Left colon (tissue), 1 donor: ENCODE results near the genes ADAMTS17 and CERS3.

DNA sequence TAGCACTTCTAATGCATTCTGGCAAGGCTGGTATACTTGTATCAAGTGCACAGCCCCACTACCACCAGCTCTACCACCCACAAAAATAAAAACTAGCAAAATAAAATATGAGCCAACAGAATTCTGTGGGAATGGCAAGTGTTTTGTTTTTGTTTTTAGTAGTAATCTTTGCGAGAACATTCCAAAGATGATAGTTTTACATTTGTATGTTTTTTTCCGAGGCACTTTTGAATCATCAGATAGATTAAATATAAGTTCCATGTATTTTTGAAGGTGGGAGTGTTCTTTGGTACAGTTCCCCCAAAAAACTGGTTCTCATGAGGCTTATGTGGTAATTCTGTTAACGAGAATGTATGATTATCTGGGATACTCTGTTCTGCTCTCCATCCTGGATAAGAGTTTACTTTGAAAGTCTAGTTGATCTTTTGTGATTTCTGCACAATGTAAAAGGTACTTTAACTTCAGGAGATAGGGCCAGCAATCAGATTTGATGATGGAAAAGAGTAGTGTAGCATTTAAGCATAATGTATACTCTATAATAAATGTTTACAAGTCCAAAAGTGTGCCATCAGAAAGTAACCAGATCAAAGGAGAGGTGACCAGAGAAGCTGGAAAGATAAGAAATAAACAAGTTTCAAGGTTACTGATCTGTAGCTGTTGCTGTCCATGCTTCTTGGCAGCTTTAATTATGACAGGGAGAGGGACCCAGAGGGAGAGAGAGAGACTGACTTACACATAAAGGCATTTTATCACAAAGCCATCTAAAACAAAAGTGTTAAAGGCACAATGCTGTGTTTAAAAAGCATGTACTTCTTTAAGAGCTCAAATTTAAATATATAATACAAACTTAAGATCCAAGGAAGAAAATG, 130.9 kb downstream of the PGPEP1L start:
- PRO-cap, result no peak

GRCh38 chr15:98877990-98878479, 129.6 kb downstream of the PGPEP1L start:
- PRO-cap, result no peak

DNA sequence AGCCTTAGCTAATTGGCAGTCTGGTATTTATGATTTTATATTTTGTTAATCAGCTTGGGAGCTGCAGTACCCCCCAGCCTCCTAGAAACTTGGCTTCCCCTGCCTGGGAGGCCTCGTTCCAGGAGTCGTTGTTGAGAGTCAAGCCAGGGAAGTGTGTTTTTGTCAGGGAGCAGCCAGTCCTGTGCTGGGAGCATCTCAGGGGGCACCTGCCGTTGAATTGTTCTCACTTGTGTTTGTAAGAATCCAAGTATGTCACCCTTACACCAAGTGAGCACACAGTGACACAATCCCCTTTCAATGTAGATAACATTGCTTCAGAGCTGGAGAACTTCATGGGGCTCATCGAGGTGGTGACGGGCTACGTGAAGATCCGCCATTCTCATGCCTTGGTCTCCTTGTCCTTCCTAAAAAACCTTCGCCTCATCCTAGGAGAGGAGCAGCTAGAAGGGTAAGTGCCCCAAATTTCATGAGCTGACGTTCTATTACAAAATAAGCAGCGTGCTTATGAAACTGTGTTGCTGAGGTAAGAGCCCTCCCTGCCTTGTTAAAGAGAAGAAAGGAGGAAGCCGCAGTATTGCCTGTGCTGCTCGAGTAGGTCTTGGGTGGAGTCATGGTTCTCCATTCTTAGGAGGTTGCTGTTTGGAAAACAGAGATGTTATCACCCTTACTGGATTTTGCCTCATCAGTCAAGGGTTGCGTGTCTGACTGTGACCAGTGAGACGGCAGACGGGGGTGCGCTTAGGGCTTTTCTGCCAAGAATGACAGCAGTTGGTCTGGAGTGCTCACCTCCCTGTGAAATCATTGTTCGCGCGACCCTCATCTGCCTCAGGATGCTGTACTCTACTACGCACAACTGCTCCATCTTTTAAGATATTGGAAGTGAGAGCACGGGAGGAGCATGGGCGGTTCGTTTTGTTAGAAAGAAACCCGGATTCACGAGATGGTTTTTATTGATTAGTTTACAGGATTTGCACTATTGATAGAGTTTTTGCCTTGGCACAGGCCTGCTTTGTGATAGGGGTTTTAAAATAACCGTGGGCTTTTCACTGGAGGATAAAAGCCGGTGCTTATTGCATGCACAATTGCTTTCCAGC, 108.1 kb downstream of the PGPEP1L start:
- PRO-cap, result no peak

DNA sequence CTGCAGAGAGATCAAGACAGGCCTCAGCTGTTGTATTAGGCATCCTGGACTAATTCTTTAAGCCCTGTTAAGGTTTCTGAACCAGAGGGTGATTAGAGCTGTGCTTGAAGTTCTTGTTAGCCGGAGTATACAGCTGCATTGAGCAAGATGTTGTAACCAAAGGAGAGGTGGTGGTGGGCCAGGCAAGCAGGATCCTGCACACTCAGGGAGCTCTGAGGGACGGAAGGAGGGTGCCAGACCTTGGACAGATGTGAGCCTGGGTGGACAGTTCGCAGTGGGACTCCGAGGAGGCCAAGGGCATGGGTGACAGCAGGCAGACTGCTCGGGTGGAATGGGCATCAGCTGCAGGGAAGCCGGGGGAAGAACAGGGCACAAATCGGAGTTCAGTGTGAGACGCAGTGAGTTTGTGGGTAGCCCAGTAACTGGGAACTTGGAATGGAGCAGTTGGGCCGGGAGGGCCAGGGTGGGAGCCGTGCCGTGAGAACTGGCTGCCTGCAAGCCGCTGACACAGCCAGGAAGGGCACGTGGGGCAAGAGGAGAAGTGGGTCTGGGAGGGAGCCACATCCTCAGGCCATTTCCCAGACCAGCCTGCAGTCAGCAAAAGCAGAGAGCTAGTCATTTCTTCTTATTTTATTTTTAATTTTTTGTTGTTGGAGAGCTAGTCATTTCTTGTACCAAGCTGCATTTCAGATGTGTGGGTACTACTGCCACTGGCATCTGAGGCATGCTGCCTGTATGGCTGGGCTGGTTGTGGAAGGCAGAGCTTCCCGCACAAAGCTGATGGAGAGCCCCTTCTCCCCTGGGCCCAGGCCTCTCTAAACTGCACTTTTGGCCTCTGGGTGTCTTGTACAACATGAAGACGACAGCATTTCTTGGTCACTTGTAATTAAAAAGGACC, 61.0 kb downstream of the PGPEP1L start:
- PRO-cap, result no peak

- PRO-cap, result no peak
Measured at GRCh38 chr15:98953335-98953723, 54.3 kb downstream of the PGPEP1L start.

- PRO-cap, result no peak
Measured at GRCh38 chr15:98982963-98983845, 24.4 kb downstream of the PGPEP1L start.

- PRO-cap, result no peak
Measured at GRCh38 chr15:99015529-99015969, 8.0 kb upstream of the PGPEP1L start.

DNA sequence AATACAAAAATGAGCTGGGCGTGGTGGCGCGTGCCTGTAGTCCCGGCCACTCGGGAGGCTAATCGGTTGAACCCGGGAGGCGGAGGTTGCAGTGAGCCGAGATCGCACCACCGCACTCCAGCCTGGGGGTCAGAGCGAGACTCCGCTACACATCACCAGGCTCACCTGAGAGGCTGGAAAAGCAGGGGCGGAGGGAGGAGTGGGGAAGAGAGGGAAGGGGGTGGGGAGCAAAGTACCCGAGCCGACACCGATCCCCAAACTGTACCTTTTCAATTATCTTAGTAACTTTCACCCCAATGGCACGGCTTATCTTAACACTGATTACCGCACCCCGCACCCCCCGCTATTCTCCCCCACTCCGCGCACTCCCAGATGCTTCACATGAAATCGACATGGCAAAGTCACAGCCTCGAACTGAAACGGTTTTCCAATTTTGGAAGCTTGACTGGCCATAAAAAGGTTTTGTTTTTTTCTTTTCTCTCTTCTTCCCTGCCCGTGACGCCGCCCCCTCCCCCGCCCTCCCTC, 46.4 kb upstream of the SYNM start:
- PRO-cap, result no peak

- PRO-cap, result unidirectional peak, minus-strand start at chr15:99100667
Measured at GRCh38 chr15:99100285-99100854, 4.5 kb upstream of the SYNM start.

DNA sequence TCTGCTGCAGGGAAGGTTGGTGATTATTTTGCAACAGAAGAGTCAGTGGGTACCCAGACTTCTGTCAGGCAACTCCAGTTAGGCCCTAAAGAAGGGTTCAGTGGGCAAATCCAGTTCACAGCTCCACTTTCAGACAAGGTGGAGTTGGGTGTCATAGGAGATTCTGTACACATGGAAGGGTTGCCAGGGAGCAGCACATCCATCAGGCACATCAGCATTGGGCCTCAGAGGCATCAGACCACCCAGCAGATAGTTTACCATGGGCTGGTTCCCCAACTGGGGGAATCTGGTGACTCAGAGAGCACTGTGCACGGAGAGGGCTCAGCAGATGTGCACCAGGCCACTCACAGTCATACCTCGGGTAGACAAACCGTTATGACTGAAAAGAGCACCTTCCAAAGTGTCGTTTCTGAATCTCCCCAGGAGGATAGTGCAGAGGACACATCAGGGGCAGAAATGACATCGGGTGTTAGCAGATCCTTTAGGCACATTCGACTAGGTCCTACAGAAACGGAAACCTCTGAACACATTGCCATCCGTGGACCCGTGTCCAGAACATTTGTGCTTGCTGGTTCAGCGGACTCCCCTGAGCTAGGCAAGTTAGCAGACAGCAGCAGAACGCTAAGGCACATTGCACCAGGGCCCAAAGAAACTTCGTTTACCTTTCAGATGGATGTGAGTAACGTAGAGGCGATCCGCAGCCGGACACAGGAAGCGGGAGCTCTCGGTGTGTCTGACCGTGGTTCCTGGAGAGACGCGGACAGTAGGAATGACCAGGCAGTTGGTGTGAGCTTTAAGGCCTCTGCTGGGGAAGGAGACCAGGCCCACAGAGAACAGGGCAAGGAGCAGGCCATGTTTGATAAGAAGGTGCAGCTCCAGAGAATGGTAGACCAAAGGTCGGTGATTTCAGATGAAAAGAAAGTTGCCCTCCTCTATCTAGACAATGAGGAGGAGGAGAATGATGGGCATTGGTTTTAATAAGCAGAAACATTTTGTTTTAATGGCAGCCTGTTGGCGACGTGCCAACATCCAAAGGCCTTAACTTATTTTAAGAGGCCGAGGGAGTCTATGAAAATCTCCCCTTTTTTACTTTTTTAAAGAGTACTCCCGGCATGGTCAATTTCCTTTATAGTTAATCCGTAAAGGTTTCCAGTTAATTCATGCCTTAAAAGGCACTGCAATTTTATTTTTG, 27.6 kb downstream of the SYNM start:
- PRO-cap, result no peak

DNA sequence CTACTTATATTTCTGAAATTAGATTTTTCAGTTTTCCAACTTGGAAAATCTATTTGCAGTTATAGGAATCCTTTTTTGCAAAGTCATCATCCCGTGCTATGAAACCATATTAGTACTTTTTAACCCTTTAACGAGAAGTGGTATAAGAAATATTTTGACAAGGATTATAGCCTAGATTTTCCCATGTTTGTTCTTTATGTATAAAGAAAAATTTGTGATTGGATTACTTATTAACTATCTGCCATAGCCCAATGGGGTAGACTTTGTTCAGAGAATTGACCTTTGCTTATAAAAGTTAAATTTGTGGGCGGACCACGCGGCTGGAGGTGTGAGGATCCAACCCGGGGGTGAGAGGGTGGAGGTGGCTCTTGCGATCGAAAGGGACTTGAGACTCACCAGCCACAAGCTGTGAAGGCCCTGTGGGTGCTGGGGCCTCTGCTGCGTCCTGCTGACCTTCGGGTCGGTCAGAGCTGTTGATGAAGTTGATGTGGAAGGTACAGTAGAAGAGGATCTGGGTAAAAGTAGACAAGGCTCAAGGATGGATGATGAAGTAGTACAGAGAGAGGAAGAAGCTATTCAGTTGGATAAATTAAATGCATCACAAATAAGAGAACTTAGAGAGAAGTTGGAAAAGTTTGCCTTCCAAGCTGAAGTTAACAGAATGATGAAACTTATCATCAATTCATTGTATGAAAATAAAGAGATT, 6.1 kb downstream of the LRRC28 start:
- PRO-cap, result no peak

DNA sequence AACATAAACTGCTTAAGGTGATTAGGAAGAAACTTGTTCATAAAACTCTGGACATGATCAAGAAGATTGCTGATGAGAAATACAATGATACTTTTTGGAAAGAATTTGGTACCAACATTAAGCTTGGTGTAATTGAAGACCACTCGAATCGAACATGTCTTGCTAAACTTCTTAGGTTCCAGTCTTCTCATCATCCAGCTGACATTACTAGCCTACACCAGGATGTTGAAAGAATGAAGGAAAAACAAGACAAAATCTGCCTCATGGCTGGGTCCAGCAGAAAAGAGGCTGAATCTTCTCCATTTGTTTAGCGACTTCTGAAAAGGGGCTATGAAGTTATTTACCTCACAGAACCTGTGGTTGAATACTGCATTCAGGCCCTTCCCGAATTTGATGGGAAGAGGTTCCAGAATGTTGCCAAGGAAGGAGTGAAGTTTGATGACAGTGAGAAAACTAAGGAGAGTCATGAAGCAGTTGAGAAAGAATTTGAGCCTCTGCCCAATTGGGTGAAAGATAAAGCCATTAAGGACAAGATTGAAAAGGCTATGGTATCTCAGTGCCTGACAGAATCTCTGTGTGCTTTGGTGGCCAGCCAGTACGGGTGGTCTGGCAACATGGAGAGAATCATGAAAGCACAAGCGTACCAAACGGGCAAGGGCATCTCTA, 7.8 kb downstream of the LRRC28 start:
- PRO-cap, result no peak

DNA sequence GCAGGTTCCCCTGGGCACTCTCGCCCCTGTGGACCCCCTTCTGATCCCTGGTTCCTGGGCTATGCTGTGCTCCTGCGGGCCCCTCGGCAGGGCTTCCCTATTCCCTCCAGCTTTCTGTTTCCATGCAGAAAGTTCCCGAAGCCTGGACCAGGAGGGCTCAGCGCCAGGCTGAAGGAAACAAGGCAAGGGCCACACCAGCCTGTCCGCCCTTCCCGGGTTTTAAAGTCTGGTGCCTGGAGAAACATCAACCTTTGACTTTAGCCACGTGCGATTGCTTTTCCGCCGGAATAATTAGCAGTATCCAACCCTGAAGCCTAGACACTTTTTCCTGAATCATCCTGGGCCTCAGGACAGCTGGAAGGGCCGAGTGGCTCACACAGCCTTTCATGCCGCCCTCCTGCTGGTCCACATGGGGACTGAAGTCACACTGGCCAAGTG, 128.0 kb upstream of the MEF2A start:
- PRO-cap, result no peak

- PRO-cap, result no peak
Measured at GRCh38 chr15:99476460-99477073, 89.2 kb upstream of the MEF2A start.

DNA sequence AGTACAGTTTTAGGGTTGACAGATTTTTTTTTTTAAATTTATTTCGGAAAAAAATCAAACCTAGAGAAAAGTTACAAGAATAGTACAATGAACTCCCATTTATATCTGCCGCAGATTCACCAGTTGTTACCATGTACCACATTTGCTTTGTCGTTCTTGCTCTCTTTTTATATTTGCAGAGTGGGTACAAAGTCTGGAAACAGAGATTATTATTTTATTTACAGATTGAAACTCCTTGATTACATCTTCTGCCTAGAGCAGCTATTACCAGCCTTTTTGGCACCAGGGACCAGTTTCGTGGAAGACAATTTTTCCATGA, 8.2 kb downstream of the MEF2A start:
- PRO-cap, result no peak

DNA sequence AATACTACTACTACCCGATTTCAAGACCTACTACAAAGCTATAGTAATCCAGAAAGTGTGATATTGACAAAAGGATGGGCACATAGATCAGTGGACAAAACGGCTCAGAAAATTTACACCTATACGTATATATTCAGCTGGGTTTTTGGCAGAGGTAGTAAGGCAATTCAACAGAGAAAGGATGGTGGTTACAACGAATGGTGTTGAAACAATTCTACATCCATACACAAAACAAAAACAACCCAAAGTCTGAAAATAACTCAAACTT, 35.5 kb downstream of the LYSMD4 start:
- PRO-cap, result no peak

- PRO-cap, result no peak
Measured at GRCh38 chr15:100173205-100173854, 168.4 kb downstream of the ADAMTS17 start.

DNA sequence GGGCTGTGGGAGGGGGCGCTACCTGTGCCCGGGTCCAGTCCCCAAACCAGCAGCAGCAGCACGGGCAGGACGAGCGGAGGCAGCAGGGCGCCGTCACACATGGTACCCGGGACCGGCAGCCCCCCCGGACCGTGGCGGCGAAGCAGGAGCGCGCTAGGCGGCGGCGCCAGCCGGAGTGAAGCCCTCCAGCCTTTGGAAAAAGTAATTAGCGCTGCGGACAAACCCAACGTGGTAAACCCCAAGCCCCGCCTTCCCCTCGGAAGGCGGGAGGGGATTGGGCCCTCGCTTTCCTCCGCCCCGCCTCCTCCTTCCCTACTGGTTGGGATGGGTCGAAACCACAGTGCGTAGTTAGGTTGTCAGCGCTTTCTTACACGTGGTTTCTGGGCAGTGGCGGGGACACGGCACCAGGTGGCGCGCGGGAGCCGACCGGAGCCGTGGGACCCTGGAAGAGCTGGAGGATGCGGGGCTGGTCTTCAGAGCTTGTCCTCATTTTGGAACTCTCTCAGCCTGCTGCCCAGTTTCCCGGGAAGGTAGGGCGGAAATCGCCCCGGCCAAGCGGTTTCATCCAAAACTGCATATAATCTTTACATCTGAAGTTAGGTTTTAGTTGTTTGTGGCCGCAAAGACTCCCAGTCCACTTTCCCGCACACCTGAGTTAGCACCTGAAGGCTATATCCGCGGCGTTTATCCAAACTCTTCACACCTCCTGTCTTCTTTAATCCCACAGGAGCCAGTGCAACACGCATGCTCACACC, at the start of gene ADAMTS17:
Gene ADAMTS17 (minus strand): TSS at position 177 of the 755 bp plus-strand sequence.
- PRO-cap, result unidirectional peak, minus-strand start at position 203 of the sequence

GRCh38 chr15:100528711-100529081, at the start of gene CERS3:
CERS3 (minus strand) TSS chr15:100528950.
- PRO-cap, result no peak

DNA sequence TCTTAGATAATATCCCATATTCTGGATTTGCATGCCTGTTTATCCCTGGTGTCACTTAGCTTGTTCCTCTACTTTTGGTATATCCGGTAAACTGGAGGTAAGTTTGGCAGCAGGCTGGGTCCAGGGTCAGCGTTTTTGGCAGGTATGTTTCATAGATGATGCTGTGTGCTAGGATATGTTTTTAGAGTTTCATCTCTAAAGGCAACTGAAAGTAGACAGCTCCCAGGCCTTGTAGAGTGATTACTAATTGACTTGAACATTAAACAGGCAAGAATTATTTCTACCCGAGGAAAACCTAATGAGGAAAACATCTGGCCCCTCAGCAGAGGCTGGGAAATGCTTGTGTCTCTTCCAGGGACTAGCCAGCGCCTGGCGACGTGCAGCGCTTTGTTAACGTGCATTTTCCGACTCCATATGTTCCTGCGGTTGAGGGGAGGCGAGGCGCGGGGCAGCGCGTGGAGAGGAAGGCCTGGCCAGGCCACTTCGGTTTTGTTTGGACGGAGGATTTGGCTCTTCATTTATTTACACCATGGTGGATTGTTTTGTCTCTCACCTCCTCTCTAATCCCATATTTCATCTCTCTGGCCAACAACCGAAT, 65.2 kb downstream of the ASB7 start:
- PRO-cap, result no peak